Peripheral blood mononuclear cell (primary cell): Measurements from ENCODE around the gene GPR15LG.

GRCh38 chr10:84173417-84174057 is at the start of gene GPR15LG:
TSS of gene GPR15LG (plus strand) at chr10:84173801.
- PRO-cap, 8 experiments: no peak in any of the 8 experiments

GRCh38 chr10:84195107-84195824 is 929 bp downstream of the CDHR1 start:
- PRO-cap, 8 experiments: no peak in any of the 8 experiments

DNA sequence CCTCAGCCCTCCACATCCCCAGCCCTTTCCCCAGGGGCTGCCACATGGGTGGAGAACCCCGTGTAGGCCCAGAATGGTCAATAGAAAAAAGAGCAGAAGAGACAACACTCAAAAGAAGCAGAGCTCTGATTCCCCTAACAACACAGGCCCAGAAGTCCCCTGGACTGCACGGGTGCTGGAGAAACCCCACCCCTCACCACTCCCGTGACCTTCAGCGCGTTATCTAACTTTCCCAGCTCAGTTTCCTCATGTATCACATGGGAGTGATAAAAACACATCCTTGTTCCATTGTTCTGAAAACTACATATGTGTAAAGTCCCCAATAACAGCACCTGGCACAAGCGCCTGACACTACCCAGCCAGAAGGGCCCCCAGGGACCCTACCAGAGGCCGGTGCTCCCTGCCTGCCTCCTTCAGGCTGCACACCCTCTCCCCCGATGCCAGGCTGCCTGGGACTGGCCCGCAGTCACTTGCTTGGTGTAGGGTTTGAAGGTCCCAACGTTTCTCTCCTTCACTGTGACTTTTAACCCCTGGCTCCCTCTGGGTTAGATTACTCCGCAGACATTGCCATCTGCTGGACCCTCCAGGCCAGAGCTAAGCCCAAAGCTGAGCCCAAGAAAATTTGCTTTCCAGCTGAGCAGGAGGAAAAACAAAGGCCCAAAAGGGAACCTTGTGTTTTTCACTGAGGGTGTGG is 6.7 kb downstream of the CDHR1 start:
- PRO-cap, 8 experiments: no peak in any of the 8 experiments

DNA sequence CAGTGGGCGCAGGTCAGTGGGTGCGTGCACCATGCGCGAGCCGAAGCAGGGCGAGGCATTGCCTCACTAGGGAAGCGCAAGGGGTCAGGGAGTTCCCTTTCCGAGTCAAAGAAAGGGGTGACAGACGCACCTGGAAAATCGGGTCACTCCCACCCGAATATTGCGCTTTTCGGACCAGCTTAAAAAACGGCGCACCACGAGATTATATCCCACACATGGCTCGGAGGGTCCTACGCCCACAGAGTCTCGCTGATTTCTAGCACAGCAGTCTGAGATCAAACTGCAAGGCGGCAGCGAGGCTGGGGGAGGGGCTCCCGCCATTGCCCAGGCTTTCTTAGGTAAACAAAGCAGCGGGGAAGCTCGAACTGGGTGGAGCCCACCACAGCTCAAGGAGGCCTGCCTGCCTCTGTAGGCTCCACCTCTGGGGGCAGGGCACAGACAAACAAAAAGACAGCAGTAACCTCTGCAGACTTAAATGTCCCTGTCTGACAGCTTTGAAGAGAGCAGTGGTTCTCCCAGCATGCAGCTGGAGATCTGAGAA is 35.3 kb downstream of the RGR start:
- PRO-cap, 8 experiments: no peak in any of the 8 experiments

GRCh38 chr10:84296401-84297135 is 31.8 kb upstream of the CCSER2 start:
- PRO-cap, 8 experiments: no peak in any of the 8 experiments

DNA sequence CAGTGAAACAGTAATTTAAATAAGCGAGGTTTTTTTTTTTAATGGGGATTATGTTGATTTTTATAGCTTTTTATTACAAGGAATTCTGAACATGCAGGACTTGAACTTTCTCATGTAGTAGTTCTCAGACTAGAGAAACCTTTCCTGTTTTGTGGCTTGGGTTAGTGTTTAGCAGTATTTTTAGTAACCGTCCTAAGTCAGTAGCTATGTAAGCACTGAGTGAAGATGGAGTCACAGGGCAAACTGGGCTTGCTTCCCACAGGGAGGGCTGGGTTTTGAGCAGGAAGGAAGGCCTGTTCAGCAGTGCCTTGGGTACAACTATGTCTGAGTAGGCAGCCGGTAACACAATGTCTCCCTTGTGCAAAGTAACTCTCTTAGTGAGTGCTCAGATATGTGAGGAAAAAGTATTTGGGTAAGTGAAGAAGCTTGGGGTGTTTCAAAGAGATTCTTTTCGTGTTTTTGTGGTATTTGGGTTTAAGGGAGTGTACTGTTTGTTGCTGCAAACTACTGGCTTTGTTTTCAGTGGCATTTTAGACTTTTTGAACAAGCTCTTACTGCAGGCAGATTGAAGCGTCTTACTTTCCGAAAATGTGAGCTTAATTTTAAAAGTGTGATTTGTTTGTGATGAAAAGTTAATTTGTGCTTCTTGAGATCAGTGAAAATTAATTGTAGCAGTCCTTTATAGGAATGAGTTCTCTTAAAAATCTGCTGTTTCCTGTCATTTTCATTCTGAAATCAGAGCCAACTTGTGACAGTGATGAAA is 96.4 kb downstream of the CCSER2 start:
- PRO-cap, 8 experiments: no peak in any of the 8 experiments

DNA sequence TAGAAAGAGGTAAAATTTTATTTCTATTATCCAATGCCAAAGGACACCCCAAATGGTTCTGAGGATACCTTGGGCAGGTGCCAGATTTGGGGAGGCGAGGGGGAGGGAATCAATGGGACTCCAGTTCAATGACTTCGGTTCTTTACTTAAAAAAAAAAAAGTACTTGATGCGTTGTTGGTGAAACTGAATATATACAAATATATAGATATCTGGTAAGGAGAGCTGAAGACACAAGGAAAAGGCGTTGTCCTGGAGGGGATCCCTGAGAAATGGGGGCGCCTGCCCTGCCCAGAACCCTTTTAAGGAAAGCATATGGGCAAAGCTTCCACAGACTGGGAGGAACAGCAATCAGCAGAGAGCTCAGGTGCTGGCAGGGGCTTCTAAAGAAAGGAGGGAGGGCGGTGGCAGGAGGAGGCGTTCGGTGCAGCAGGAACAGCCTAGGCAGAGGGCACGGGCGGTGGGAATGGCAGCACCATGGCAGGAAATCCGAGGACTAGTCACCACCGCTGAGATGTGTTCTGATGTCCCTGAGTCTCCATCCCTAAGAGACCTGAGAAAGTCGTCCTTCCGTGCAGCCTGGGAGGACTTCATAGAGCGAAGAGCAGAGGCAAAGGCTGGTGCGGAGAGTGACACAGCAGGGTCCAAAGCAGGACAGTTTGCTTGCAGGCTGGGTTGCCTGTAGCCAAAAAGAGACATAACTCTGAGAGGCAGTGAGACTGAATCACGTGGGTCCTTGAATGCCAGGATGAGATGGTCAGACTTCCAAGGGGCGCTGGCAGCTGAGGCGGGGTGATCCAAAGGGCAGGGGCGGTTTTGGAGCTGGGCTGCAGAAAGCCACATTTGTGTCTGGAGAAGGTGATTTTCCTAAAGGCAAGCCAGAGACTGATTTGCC is 35.6 kb upstream of the GRID1 start:
- PRO-cap, 8 experiments: no peak in any of the 8 experiments

- PRO-cap, 8 experiments: no peak in any of the 8 experiments
These were observed 23.7 kb upstream of the BMPR1A start for GRCh38 chr10:86732626-86733152.

GRCh38 chr10:86782471-86783752 is 26.5 kb downstream of the BMPR1A start:
- PRO-cap, 8 experiments: no peak in any of the 8 experiments

GRCh38 chr10:86872565-86873235 is 84.7 kb downstream of the MMRN2 start:
- PRO-cap, 8 experiments: peak in 2 of 8 experiments; most common plus-strand start chr10:86873069 (in 2)

- PRO-cap, 8 experiments: peak in 1 of 8 experiments; most common plus-strand start chr10:87092606 (in 1)
These were observed 2.0 kb downstream of the GLUD1 start for GRCh38 chr10:87092317-87093353.

DNA sequence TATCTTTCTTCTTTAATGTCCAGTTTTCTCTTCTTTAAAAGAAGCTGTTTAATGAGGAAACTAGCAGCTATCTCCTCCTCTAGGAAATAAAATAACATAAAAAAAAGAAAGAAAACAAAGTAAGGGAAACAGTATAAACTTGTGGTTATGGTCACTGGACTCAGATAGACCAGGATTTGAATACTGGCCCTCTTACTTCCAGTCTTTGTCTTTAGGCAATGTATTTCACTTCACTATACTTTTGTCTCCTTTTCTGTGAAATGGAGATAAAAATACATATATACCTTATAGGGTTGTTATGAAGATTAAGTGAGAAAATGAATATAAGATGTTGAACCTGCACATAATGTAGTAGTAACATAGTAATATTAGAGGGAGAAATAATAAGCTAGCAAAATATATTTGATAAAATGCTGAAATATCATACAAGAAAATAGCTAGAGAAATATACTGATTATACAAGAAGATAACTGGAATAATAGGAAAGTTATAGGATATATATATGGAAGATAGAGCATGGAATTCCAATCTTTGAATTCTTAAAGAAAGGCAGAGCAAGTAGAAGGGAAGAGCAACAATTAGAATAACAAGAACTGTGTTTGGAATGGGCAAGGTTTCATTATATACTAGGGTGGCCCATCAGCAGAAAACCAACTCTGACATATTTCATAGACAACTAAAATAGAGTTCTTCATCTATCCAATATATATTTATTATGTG is 63.8 kb downstream of the SHLD2 start:
- PRO-cap, 8 experiments: no peak in any of the 8 experiments

- PRO-cap, 8 experiments: no peak in any of the 8 experiments
These were observed 64.9 kb upstream of the PAPSS2 start for GRCh38 chr10:87594743-87595250.

- PRO-cap, 8 experiments: no peak in any of the 8 experiments
These were observed 40.8 kb upstream of the PAPSS2 start for GRCh38 chr10:87618691-87619467.

DNA sequence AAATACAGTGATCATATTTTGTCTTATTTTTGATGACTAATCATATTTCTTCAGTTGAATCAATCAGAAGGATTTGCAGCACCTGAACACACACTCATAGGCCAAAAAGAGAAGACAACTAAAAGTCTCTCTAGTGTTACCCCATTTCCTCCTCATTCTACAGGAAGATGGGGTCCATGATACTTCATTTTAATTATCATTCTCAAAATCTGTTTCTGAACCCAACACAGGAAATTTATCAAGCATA is 8.7 kb upstream of the ATAD1 start:
- PRO-cap, 8 experiments: no peak in any of the 8 experiments

GRCh38 chr10:87886732-87887300 is 23.4 kb downstream of the PTEN start:
- PRO-cap, 8 experiments: no peak in any of the 8 experiments

- PRO-cap, 8 experiments: peak in 2 of 8 experiments; most common plus-strand start chr10:87887484 (in 2)
These were observed 23.9 kb downstream of the PTEN start for GRCh38 chr10:87887386-87887667.

- PRO-cap, 8 experiments: peak in 2 of 8 experiments; most common minus-strand start chr10:87967291 (in 2)
These were observed 103.6 kb downstream of the PTEN start for GRCh38 chr10:87966981-87967463.

DNA sequence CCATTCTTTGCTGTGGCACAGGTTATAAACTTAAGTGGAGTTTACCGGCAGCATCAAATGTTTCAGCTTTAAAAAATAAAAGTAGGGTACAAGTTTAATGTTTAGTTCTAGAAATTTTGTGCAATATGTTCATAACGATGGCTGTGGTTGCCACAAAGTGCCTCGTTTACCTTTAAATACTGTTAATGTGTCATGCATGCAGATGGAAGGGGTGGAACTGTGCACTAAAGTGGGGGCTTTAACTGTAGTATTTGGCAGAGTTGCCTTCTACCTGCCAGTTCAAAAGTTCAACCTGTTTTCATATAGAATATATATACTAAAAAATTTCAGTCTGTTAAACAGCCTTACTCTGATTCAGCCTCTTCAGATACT is 104.8 kb downstream of the PTEN start:
- PRO-cap, 8 experiments: no peak in any of the 8 experiments

GRCh38 chr10:88041958-88043286 is 179.0 kb downstream of the PTEN start:
- PRO-cap, 8 experiments: no peak in any of the 8 experiments